ENCODE results near the genes PLPPR3 and CFD.

DNA sequence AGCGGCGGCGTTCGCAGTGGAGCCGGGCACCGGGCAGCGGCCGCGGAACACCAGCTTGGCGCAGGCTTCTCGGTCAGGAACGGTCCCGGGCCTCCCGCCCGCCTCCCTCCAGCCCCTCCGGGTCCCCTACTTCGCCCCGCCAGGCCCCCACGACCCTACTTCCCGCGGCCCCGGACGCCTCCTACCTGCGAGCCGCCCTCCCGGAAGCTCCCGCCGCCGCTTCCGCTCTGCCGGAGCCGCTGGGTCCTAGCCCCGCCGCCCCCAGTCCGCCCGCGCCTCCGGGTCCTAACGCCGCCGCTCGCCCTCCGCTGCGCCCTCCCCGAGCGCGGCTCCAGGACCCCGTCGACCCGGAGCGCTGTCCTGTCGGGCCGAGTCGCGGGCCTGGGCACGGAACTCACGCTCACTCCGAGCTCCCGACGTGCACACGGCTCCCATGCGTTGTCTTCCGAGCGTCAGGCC lies 36.1 kb upstream of the OR4F17 start:
- PRO-cap, 10 experiments, result no peak in any of the 10 experiments

- PRO-cap, 10 experiments, result no peak in any of the 10 experiments
These were observed 10.1 kb downstream of the PLPP2 start for GRCh38 chr19:281060-281631.

- PRO-cap, 10 experiments, result no peak in any of the 10 experiments
These were observed 16.6 kb upstream of the PLPP2 start for GRCh38 chr19:307663-308319.

GRCh38 chr19:373978-374289 lies 1.9 kb downstream of the THEG start:
- PRO-cap, 10 experiments, result peak in 1 of 10 experiments; most common minus-strand start chr19:374065 (in 1)

- PRO-cap, 10 experiments, result peak in 10 of 10 experiments; most common plus-strand start chr19:531145 (in 6); most common minus-strand start chr19:531581 (in 9)
These were observed 626 bp upstream of the CDC34 start for GRCh38 chr19:530621-531647.

DNA sequence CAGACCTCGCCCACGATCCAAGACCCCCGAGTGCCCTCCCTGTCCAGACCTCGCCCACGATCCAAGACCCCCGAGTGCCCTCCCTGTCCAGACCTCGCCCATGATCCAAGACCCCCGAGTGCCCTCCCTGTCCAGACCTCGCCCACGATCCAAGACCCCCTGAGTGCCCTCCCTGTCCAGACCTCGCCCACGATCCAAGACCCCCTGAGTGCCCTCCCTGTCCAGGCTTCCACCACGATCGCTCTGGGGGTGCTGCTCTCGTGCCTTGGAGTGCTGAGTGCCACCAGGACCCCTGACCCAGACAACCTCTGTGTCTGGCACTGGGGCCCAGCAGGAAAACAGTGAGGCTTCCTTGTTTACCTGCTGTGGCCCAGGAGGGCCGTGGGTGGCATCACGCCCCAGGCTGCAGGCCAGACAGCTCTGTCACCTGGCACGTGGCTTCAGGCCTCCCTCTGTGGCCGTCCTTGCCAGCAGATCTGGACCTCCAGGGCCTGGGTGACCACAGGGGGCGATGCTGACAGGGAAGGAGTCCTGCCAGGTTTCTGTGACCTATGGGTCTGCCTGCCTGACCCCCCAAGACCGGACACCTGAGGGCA lies 3.2 kb downstream of the CDC34 start:
- PRO-cap, 10 experiments, result no peak in any of the 10 experiments

DNA sequence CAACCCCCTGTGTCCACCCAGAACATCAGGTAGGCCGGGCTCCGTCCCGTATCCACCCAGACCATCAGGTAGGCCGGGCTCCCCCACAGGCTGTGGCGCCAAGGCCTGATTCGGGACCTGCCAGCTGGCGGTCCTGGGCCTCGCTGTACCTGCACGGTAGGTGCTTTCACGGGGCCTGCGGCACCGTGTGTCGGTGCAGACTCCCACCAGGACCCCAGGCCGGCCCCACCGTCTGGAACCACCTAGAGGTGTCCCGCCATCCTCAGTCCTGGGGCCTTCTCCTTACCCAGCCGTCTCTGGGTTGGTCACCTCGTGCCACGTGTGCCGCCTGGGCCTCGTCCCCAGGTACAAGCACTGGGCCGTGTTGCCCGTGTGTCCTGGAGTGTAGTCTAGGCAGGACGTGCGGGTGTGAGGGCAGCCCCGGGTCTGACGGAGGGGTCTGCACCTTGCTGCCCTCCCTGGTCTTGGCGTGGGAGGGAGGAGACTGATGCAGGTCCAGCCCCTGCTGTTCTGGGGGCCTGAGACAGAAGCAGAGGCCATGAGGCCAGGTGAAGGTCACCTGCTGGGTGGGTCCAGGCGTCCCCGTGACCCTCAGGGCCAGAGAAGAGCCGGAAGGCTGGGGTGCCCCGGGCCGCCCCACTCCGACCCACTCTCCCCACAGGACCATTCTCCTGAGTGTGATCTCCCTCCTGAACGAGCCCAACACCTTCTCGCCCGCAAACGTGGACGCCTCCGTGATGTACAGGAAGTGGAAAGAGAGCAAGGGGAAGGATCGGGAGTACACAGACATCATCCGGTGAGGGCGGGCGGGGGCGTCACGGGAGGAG lies 5.0 kb downstream of the CDC34 start:
- PRO-cap, 10 experiments, result no peak in any of the 10 experiments

DNA sequence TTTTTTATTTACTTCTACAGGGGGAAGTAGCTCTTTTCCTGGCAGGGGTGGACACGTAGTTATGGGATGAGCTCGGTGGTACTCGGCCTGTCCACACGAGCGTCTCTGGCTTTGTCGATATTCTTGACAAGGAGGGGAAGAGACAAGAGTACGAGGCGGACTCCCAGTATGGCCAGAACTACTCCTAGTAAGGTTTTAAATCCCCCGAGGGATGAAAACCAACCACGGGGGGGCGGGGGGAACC lies 5.6 kb upstream of the BSG start:
- PRO-cap, 10 experiments, result no peak in any of the 10 experiments

DNA sequence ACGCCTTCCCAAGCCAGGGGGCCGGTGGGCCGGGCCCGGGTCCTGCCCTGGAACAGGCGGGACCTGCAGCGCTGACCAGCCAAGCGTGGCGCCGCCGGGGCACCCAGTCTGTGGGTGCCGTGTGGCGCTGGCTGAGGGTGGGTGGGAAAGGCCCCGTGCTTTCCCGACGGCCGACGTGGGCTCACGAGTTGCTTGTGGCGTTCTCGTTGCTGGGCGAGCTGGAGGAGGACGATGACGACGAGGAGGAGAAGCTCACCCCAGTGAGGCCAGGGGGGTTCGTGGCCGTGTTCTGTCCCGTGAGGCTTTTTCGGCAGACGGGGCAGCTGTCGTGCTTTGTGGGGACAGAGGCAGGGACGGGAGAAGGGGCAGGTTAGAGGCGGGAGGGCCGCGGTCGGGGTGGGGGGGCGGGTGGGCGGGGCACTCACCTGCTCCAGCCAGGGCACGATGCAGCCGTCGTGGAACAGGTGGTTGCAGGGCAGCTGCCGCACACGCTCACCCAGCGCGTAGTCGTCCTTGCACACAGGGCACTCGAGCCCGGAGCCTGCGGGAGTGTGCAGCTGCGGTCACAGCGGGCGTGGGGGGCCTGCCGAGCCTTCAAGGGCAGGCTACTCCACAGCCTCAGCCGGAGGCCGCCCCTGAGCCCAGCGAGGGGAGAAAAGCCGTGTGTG lies 8.4 kb downstream of the FGF22 start:
- PRO-cap, 10 experiments, result no peak in any of the 10 experiments

DNA sequence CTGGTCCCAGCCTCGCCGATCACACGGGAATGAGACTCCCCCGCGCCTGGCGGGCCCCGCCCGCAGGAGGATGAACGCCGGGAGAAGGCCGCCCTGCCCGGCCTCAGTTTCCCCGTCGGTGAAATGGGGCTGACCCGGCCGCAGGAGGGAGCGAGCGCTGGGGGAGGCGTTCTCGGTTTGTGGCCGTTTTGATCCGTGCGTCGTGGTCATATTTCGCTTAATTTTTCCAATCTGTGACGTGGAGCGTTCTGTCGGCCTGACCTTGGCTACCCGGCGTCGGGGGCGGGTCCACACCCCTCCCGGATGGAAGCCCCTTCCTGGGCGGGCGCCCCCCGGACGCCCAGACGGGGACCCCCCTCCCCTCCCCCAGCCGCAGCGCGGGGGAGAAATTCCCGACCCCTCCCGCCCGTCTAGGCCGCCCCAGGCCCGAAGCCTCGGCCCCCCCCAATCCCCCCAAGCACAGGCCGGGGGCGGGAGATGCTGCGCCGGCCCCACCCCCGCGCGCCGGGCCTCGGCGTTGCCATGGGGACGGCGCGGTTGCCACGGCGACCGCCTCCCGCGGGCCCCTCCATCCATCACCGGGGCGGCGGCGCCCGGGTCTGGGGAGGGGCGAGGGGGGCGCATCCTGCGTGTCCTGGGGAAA lies 11.1 kb downstream of the PALM start:
- PRO-cap, 10 experiments, result no peak in any of the 10 experiments

- PRO-cap, 10 experiments, result no peak in any of the 10 experiments
These were observed 5.5 kb upstream of the PTBP1 start for GRCh38 chr19:791588-792216.

GRCh38 chr19:798080-799060 lies 1.1 kb downstream of the PTBP1 start:
- PRO-cap, 10 experiments, result no peak in any of the 10 experiments

GRCh38 chr19:811816-812499 lies 9.8 kb downstream of the PLPPR3 start:
- PRO-cap, 10 experiments, result peak in 3 of 10 experiments; most common plus-strand start chr19:812173 (in 3)

- PRO-cap, 10 experiments, result peak in 1 of 10 experiments; most common plus-strand start chr19:813185 (in 1); most common minus-strand start chr19:812916 (in 1)
These were observed 9.0 kb downstream of the PLPPR3 start for GRCh38 chr19:812548-813415.

GRCh38 chr19:821850-822762 lies at the start of gene PLPPR3:
TSS of gene PLPPR3 (minus strand) at chr19:821955.
- PRO-cap, 10 experiments, result peak in 2 of 10 experiments; most common minus-strand start chr19:822368 (in 2)

DNA sequence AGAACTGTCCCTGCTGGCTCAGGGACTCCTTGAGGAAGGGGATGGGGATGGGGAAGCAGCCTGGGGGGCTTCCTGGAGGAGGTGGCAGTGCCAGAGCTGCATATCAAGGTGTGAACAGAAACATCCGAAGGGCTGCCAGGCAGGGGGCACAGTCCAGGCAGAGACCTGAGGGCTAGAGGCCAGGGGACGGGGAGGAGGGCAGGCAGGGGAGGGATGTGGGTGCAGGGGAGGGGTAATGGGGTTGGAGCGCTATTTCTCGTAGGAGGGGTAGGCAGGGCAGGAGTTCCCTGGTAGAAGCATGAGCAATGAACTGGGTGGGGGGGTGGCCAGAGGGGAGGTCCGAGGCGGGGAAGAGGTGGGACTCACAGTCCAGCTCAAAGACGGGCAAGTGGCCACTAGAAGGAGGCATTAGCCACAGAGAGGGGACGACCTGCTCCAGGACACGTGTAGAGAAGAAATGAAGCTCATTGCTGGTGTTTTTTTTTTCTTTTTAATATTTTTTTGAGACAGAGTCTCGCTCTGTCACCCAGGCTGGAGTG lies 3.5 kb upstream of the ELANE start:
- PRO-cap, 10 experiments, result no peak in any of the 10 experiments

- PRO-cap, 10 experiments, result peak in 8 of 10 experiments; most common plus-strand start chr19:859664 (in 8); most common minus-strand start chr19:859513 (in 3)
These were observed at the start of gene CFD for GRCh38 chr19:858814-859818. TSS of gene CFD (plus strand) at chr19:859664.

- PRO-cap, 10 experiments, result no peak in any of the 10 experiments
These were observed 7.4 kb downstream of the ARID3A start for GRCh38 chr19:933243-933703.

- PRO-cap, 10 experiments, result no peak in any of the 10 experiments
These were observed 21.7 kb downstream of the ARID3A start for GRCh38 chr19:947238-948249.

DNA sequence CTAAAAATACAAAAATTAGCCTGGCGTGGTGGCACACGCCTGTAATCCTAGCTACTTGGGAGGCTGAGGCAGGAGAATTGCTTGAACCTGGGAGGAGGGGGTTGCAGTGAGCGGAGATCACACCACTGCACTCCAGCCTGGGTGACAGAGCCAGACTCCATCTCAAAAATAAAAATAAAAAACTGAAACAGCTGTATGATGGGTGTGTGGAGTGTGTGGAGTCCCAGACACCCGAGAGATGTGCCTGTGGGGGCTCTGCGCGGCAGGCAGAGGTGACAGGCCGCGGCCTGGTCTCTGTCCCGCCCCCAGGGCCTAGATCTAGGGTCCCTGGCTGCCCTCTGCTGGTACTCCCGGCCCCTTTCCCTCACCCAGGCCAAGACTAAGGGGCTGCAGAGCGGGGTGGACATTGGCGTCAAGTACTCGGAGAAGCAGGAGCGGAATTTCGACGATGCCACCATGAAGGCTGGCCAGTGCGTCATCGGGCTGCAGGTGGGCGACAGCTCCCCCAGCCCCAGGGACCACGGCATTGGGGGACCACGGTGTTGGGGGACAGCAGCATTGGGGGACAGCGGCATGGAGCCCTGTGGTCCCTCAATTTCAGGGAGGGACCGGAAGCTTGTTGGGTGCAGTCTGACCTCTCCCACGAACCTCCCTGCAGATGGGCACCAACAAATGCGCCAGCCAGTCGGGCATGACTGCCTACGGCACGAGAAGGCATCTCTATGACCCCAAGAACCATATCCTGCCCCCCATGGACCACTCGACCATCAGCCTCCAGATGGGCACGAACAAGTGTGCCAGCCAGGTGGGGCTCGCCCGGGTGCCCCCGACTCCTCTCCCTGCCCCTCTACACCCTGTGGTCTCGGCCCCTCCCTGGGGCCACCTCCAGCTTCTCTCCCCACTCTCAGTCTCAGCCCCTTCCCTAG lies 3.9 kb upstream of the ABCA7 start:
- PRO-cap, 10 experiments, result no peak in any of the 10 experiments

Measured in Metastatic Breast Carcinoma in the Brain (tissue), 10 donors.